GM23338 (cell line): ENCODE measurements around a stretch of chr14.

- PRO-cap, result no peak
- RAMPAGE, long total RNA, result no peak
Measured at GRCh38 chr14:54730044-54730889, 163.3 kb downstream of the SAMD4A start.

GRCh38 chr14:54770315-54771090 is 132.1 kb downstream of the GCH1 start:
- PRO-cap, result no peak
- RAMPAGE, long total RNA, result no peak

DNA sequence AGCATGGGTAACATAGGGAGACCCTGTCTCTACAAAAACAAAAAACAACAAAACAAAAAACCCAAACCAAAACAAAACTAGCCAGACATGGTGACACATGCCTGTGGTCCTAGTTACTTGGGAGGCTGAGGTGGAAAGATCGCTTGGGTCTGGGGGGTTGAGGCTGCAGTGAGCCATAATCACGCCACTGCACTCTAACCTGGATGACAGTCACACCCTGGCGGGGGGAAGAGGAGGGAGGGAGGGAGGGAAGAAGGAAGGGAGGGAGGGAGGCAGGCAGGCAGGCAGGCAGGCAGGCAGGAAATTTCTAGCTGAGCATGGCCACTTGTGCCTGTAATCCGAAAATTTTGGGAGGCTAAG is 56.5 kb upstream of the GCH1 start:
- PRO-cap, result unidirectional peak, plus-strand start at position 255 of the sequence
- RAMPAGE, long total RNA, result no peak

- PRO-cap, result bidirectional peak, plus-strand start at chr14:55052316, minus-strand start at chr14:55052366; bidirectional peak, plus-strand start at chr14:55052470, minus-strand start at chr14:55052460; bidirectional peak, plus-strand start at chr14:55052830, minus-strand start at chr14:55052782
- RAMPAGE, long total RNA, result no peak
Measured at GRCh38 chr14:55052249-55053017, 986 bp downstream of the MAPK1IP1L start.

GRCh38 chr14:55054124-55054548 is 2.7 kb downstream of the MAPK1IP1L start:
- PRO-cap, result no peak
- RAMPAGE, long total RNA, result no peak

GRCh38 chr14:55077607-55078160 is 26.2 kb downstream of the MAPK1IP1L start:
- PRO-cap, result no peak
- RAMPAGE, long total RNA, result no peak

DNA sequence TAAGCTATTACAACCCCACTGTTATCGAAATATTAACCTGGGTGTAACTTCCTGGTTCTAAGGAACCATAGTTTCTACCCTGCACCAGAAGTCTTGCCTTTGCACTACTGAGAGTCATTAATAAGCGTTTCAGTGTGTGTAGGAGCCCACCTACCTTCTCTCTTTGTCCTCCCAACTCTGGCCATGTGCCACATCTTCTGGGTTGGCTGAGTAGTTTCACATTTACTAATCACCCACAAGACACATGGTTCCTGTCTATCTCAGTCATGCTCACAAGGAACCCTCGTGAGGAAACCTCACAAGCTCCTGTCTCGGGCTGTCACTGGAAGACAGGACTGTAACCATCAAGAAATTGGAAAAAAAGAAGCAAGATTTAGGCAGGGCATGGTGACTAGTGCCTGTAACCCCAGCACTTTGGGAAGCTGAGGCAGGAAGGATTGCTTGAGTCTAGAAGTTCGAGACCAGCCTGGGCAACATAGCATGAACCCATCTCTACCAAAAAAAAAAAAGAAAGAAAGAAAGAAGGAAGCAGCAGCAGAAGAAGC is 30.7 kb upstream of the LGALS3 start:
- PRO-cap, result no peak
- RAMPAGE, long total RNA, result no peak

DNA sequence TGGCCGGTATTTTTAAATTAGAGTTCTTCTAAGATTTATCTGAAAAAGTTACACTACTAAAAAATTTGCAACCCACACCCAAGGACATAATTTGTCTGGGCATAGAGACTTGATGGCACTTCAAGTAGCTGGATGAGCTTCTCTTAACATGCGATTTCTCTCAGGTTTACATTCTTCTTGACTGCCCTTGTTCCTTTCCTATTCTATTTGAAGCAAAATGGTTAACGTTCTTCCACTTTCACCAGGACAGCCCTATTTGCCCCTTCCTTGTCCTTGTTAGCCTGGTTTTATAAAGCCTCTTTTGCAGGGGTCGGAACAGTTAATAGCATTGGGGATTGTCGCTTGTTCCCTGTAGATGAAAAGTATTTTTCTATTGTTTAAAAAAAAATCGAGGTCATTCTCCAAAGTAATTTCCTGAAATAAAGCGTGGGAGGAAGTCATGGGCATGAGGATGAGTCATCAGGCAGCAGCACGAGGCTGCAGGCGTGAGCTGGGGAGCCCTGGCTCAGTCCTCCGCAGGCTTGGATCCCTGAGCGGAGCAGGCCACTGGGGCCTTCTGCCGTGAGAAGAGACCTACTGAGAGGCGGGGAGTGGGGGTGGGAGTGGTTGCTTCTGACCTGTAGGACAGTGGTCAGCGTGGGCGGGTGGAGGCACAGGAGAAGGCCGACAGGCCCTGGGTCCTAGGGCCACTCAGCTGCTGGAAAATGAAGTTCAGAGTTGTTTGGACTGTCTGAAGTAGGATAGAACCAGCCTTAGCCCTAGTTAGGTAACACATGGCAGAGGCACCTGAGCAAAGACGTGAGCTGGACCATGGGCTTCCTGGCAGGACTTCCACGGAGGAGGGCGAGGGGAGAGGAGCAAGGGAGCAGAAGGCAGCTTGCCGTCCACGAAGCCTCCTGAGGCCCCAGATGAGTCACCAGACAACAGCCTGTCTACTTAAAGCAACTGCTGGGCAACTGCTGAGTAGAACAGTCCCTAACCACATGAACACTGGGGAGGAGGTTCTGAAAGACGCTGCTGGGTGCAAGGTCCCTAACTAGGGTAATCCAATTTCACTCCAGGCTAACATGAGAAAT is 21.2 kb upstream of the LGALS3 start:
- PRO-cap, result bidirectional peak, plus-strand start at position 508 of the sequence, minus-strand start at position 558 of the sequence; bidirectional peak, plus-strand start at position 971 of the sequence, minus-strand start at position 910 of the sequence
- RAMPAGE, long total RNA, result no peak

GRCh38 chr14:55128049-55128709 is 873 bp upstream of the LGALS3 start:
- PRO-cap, result no peak
- RAMPAGE, long total RNA, result no peak

GRCh38 chr14:55297768-55298903 is 26.9 kb downstream of the FBXO34 start:
- PRO-cap, result no peak
- RAMPAGE, long total RNA, result no peak

DNA sequence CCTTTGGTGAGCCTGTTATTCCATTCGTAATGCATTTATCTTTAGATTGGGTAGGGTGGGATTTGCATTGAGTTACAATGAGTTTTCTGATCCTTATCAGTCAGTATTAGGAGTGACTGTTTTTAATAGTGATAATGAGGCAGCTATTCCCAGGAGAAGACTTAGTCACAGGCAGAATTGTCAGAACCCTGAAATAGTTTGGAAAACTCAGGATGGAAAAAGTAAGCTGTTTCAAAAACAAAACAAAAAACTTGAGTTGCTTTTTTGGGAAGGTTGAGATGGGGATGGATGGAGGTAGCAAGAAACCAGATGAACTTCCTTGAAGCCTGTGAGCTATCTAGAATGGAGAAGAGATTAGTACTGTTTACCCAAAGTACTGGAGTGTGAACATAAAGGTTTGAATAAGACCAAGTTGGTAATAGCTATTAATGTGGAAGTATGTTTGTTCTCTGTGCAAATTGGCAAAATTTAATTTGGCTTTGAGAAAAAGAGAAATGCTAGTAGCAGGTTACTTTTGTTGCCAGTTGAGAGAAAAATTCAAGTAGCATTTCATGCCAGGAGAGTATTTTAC is 38.7 kb downstream of the FBXO34 start:
- PRO-cap, result no peak
- RAMPAGE, long total RNA, result no peak

GRCh38 chr14:55336013-55336502 is 64.8 kb downstream of the FBXO34 start:
- PRO-cap, result no peak
- RAMPAGE, long total RNA, result no peak

- PRO-cap, result no peak
- RAMPAGE, long total RNA, result no peak
Measured at GRCh38 chr14:55382874-55383416, 28.7 kb downstream of the ATG14 start.

- PRO-cap, result no peak
- RAMPAGE, long total RNA, result no peak
Measured at GRCh38 chr14:55446749-55447403, 6.5 kb upstream of the TBPL2 start.

- PRO-cap, result no peak
- RAMPAGE, long total RNA, result no peak
Measured at GRCh38 chr14:55636315-55636818, 56.4 kb downstream of the KTN1 start.

DNA sequence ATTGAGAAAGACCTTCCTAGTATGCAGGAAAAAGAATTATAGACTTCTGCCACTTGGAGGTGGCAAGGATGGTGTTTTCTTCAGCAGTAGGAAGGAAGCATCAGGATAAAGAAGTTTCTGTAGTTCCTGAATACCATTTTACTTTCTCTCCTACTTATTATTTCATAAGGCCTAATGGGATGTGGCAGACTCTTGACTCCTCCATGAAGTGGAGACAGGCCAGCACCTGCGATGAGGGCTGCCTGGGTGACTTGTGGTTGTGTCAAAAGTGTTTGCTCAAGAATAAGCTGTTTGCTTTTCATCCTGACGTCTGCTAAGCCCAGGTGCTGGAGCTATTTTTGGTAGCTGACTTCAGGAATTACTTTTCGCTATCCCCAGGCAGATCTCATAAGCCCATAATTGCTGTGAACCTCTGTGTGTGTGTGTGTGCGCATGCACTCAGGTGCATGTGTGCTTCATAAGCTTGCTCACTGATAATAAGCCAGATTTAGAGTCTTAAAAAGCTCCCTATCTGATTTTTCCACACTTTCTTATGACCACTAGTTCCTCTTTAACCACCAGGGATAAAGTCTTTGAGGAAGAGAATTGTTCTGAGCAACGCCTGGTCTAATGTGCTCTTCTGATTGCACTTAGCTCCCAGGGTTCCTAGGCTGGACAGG is 126.0 kb downstream of the KTN1 start:
- PRO-cap, result no peak
- RAMPAGE, long total RNA, result no peak

DNA sequence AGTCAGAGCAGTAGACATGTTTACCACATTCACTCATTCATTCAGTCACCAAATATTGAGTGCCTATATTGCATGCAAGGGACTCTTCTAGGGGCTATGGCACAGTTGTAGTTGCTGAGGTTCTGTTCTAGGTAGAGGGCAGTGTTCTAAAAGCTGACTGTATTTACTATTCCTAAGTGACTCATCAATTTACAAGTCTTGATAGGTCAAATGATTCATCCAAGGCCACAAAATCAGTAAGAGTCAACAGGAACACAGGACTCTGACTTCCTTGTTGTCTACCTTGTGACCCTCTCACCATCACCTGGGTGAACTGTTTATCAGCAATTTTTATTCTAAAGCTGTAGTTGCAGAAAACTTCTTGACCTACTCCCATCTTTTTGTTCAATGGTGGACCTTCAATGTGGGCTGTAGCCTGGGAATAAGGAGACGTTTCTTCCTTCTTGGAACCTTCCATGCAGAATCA is 223.1 kb downstream of the KTN1 start:
- PRO-cap, result no peak
- RAMPAGE, long total RNA, result no peak

DNA sequence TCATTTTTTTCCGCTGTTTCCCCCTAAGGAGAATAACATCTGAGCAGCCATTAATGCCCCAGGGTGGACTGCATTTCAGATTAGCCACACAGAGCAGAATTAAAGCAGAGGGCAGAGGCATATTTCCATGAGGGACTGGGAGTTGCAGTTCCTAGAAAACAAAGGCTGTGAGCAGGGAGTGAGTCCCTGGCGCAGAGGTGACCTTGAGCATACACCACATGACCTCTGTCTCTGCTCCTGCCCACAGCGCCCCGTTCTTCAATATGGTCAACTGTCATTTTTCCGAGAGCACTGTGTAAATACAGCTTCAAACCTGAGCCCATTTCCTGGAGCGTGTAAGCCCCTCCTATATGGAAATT is 192.3 kb upstream of the PELI2 start:
- PRO-cap, result no peak
- RAMPAGE, long total RNA, result no peak

- PRO-cap, result bidirectional peak, plus-strand start at chr14:56005037, minus-strand start at chr14:56005021
- RAMPAGE, long total RNA, result no peak
Measured at GRCh38 chr14:56004691-56005681, 113.2 kb upstream of the PELI2 start.

DNA sequence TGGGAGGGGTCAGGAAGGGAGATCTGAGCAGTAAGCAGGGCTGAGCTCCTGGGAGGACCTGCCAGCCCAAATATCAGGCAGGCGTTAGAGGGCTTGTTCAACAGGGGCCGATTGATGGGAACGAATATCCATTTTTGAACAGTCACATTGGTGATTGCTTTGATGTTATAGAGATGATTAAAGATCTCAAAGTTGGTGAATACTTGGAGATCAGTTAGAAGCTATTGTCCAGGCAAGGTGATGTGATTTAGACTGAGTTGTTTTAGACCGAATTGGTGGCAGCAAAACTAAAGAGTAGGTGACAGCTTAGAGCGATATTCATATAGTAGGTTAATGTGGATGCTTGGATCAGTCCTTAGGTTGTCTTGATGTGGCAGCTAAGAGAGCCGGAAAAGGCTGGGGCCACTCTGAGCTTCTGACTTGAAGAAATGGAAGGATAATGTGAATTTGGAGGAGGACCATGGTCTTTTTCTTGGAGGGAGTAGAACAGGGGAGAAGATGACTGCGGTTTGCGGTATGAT is 85.9 kb downstream of the PELI2 start:
- PRO-cap, result no peak
- RAMPAGE, long total RNA, result no peak